Temporal lobe (tissue), 2 donors: ENCODE measurements around a stretch of chr3.

DNA sequence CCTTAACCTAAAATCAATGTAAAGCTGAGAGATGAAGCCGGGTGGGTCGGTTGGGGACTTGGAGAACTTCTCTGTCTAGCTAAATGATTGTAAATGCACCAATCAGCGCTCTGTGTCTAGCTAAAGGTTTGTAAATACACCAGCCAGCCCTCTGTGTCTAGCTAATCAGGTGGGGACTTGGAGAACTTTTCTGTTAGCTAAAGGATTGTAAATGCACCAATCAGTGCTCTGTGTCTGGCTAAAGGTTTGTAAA, 687 bp upstream of the SUCLG2 start:
- RAMPAGE, long total RNA, result no peak

- RAMPAGE, long total RNA, result no peak
Measured at GRCh38 chr3:68007881-68008439, 3.9 kb downstream of the TAFA1 start.

- RAMPAGE, long total RNA, result no peak
Measured at GRCh38 chr3:69008845-69009539, 4.5 kb downstream of the EOGT start.

DNA sequence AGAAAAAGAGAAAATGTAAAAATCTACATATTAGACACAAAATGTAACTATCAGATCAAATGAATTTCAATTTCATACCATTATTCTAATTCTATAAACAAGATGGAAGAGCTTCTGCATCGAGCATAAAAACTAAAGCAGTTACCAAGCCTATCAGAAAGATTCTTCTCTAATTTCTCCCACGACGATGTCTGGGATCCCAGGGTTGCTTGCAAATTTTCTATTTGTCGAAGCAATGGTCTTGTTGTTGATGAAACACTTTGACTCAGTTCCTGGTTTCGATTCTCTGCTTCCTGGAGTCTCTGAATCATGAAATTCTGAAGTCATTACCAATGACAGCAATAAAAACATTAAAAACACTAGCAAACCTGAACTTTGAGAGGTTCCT, 18.7 kb downstream of the TMF1 start:
- RAMPAGE, long total RNA, result no peak

DNA sequence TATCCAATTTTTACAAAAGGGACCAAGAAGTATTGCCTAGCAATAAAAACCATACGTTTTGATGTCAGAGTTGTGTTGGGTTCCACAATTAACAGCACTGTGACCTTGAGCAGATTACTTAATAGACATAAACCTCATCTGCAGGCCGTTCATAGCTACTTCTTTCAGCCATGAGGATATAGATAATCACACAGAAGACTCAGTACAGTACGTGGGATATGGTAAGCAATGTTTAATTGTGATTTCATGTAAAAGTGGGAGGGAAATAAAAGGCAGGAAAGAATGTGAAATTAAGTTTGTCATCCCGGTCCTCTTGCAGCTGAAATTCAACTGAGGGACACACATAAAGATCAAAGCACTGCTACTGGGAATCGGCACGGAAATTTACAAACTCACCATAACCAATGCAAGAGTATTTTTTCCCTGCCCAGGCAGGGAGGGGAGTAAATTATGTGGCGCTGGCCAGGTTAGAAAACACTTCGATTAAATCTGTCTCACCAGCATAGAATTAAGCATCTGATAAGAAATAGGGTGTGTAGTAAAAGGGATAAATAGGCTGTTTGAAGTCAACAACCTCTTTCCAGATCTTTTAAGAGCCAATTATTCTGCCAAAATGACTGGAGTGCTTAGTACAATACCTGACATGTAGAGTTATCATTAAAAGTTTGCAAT, 1.0 kb downstream of the UBA3 start:
- RAMPAGE, long total RNA, result no peak

DNA sequence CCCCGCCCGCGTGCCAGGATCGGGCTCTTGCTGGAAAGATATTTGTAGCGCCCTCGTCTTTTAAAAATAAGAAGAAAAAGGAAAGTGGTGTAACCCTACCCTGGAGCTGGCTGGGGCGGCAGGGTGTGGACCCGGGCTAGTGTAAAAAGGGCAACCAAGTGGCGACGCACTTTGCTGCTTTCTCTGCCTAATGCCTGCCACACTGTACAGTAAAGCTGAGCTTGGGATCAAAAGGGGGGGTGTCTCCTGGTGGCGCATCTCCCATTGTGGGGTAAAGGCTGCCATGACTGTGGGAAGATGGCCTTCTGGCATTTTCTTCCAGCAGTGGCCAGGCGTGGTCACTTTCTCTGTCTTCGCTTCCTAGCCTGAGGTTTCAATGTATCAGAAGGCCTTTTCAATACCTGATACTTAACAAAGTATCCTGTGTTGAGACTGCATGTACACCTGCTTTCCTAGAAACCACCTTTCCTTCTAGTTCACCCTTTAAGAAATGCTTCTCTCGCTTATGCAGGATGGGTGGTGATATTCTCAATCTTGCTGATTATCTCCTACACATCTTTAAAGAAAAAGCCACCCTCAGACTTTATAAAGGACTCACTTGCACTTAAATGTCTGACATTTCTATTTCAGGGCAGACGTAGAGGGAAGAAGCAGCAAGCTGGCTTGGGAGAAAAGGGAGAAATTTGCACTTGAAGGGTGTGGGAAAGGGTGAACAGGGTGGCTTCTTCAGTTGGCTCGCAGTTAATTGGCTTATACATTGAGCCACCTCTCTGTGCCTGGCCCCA, 969 bp downstream of the ARL6IP5 start:
- RAMPAGE, long total RNA, result no peak

DNA sequence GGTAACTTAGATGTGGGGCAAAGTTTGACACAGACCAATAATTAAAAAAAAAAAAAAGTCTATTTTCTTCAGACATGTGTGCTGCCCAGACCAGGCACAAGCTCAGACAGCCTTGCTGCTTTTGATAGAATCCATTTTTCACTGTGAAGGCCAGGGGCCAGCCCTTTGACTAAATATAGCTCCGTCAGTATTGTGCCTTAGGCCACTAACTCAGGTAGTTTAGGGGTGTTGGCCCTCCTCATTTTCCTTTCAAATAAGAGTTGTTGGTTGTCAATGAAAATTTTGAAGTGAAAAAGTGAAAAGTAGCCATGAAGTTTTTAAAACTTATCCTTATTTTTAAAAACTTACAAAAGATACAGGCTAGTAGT, 2.7 kb downstream of the ARL6IP5 start:
- RAMPAGE, long total RNA, result no peak

GRCh38 chr3:69201611-69202102, 79.3 kb upstream of the LMOD3 start:
- RAMPAGE, long total RNA, result no peak

- RAMPAGE, long total RNA, result no peak
Measured at GRCh38 chr3:69231715-69232197, 109.4 kb upstream of the LMOD3 start.

DNA sequence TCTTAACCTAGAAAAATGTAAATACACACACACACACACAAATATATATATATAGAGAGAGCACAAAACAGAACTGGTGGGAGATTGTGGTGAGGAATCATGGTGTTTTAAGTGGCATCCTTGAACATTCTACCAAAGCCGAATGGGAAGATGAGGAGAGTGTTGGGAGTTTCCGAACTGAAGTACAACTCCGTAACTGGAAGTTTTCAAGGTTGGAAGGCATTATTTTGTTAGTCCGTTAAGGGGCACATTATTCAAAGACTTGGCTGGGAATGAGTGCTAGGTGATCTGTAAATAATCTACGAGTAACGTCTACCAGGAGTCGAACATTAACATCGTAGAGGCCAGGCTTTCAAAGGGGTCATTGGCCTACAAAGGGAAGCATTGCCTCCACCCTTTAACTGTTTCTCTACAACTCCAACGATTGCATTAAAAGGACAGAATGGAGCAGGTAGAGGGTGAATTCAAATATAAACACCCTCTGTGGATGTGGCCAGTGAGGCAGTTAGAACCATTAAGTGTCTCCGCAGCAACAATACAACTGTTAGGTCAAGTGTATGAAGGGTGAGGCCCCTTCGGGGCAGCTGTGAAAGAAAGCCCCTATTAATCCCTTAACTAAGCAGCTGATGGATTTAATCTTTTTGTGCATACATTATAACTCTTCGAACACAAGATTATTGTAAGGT, 126.0 kb upstream of the LMOD3 start:
- RAMPAGE, long total RNA, result no peak

DNA sequence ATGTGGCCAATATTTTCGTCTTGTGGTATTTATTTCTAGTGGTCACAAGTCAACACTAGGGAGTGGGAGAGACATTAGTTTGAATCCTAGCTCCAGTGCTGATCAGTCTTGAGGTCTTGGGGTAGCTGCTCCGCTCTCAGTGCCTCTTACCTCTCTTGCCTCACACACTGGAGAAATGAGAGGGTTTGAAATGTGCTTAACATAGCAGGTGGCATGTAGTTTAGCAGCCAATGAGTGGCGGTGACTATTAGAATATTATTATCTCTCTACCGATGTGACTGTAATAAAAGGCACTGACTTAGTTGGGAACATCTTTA, 92.7 kb downstream of the FRMD4B start:
- RAMPAGE, long total RNA, result no peak

DNA sequence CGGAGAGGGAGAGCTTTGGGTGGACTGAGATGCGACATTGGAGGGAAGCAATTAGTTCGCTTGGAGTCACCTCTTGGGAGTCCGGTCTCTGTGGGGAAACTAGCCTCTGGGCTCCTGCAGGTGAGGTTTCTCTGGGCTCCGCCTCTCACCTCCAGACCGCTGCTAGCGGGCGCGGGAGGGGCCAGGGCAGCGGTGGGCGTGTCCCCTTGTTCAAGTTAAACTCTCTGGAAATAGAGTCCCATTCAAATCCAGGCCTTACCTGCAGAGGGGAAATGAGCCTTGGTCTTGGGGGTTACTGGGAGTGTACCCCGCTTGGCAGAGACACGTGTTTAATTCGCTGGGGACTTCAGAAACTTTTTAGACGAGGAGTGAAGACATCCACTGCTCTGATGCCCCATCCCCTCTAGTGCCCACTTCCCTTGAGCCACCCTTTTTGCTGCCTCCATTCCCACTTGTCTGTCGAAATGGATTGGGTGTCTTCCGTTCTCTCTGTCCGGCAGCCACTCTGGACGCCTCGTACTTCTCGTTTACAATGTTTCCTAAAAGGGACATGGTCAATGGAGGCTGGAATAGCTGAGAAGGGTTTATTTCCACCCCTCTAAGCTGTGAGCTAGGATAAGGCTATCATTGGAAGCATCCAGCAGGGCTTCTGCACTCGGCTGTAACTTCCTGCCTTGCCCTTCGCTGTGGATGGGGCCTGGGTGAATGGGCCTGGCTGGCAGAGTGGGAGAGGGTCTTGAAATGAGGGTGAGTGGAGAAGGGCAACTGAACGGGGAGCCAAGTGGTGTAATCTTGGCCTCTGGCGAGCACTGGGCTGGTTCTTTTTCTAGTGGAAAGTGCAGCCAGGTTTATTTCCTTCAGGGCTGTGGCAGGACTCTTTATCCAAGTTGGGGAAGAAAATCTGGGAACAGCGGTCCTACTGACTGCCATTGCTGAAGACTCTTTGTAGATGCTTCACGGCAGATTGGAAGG, 1.1 kb downstream of the MITF start:
- RAMPAGE, long total RNA, result no peak

- RAMPAGE, long total RNA, result no peak
Measured at GRCh38 chr3:69784957-69785405, 45.7 kb downstream of the MITF start.

GRCh38 chr3:70956890-70957929, 626.3 kb downstream of the FOXP1 start:
- RAMPAGE, long total RNA, result no peak

GRCh38 chr3:71006006-71006205, 577.6 kb downstream of the FOXP1 start:
- RAMPAGE, long total RNA, result no peak

GRCh38 chr3:71080456-71081272, 502.9 kb downstream of the FOXP1 start:
- RAMPAGE, long total RNA, result no peak

- RAMPAGE, long total RNA, result no peak
Measured at GRCh38 chr3:71090053-71090997, 493.2 kb downstream of the FOXP1 start.

DNA sequence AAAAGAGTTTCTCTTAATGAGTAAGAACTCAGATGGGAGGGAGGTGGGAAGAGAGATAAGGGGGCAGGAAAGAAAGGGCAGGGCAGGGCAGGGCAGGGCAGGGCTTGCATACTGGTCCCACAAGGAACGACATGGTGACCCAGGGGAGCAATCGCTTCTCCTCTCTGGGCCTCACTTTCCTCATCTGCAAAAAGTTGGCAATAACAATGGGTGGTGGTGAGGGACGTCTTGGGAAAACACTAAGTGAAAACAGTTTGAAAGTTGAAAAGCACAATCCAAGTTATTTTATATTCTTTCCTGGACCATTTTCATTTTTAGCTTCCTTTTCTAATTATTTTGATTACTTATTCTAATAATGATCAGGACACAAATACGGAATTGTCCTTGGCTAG, 440.6 kb downstream of the FOXP1 start:
- RAMPAGE, long total RNA, result no peak

- RAMPAGE, long total RNA, result no peak
Measured at GRCh38 chr3:71208082-71208699, 375.3 kb downstream of the FOXP1 start.

DNA sequence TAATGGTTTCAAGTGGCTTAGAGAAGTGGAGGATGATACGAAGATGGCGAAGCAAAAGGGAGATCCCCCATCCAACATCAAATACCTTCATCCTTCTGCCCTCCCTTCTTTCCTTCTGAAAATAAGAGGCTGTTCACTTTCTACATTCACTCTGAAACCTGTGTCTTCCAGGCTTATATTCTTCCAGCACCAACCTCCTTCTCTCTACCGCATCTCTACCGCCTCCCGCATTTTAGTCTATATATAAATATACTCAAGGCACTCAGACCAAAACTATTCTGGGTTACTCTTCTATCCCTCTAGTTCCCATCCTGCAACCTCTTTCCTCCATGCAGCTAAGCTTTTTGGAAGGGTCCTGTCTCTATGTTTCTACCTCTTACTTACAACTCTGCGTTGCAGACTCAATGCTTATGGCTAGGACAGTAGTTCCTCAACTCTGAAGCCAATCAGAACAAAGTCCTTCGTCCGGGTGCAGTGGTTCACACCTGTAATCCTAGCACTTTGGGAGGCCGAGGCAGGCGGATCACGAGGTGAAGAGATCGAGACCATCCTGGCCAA, 362.0 kb downstream of the FOXP1 start:
- RAMPAGE, long total RNA, result no peak